Mesenchymal stem cell of adipose (primary cell): ENCODE measurements around the genes NOVA2 and PTGIR.

DNA sequence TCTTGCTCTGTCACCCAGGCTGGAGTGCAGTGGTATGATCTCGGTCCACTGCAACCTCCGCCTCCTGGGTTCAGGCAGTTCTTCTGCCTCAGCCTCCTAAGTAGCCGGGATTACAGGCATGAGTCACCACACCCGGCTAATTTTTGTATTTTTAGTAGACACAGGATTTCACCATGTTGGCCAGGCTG lies 15.8 kb downstream of the VASP start:
- CAGE, long polyA plus RNA, result no peak

DNA sequence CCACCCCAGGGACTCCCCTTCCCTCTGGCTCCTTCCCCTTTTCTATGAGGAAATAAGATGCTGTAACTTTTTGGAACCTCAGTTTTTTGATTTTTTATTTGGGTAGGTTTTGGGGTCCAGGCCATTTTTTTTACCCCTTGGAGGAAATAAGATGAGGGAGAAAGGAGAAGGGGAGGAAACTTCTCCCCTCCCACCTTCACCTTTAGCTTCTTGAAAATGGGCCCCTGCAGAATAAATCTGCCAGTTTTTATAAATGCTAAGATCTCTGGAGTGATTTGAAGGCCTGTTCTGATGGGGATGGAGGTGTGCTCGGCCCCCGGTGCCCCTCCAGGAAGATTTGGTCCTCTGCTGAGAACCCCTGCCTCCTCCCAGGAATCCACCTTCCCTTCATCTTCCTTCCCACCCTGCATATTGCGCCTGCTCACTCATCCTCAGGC lies 19.5 kb downstream of the VASP start:
- CAGE, long polyA plus RNA, result no peak

DNA sequence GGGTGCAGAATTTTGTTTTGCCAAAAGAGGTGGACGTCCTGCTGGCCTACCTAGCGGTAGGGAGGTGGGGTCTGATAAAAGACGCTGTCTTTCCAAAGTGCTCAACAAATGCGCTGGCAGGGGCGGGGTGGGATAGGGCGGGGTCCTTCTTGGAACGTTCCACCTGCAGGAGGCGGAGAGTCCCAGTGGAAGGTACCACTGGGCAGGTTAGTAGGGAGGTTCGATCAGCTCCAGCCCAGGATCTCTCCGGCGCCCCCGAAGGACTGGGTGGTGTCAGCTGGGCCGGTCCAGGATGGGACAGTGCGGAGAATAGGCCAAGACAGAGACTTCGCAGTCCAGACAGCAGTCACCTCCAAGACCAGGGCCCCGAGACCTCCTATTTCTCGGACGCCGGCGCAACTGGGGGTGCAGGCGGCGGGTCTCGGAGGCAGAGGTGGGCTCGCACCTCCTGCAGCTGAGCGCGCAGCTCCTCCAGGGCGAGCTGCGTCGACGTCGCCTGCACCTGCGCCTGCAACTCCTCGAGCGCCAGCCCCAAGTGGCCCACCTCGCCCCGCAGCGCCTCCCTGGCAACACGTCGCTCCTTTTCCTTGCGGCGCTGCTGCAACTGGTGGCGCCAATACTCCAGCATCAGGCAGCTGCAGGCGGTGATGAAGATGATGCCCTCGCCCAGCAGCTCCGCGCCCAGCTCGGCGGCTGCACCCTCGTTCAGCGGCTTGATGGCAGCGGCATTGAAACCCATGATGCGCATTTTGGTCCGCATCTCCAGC lies 21.6 kb downstream of the VASP start:
- CAGE, long polyA plus RNA, result no peak

GRCh38 chr19:45642898-45643413 lies 3.8 kb upstream of the EML2 start:
- CAGE, long polyA plus RNA, result no peak

DNA sequence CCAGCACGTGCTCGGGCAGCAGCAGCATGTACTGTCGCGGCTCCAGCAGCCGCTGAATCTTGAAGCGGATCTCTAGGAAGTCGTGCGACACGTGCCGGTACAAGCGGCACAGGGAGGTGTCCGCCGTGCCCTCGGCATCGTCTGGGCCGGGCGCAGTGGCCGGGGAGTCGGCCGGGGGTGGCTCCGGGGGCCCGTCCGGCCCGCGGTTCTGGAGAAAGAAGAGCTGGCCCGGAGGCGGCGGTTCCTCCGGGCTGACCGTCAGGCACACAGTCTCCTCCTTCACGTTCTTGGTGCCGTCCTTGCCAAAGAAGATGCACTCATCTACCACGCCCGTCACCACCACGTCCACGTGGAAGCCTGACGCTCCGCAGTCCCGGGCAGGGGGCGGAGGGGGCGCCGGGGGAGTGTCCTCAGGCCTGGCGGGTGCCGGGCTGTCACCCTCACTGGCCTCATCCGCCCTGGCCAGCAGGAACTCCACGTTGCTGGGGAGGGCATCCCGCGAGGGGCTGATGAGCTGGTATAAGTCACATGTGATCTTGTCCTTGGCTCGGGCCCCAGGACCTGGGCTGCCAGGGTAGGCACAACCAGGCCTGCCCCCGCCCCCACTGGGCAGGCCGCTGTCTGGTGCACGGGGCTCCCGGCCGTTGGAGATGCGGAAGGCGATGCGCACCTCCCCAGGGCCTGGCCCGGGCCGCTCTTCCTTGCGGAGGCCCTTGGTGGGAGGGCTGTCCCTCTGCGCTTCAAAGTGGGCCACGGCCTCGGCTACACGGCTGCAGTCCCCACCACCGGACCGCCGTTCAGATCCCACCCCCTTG lies 18.4 kb downstream of the FBXO46 start:
- CAGE, long polyA plus RNA, result no peak

GRCh38 chr19:45732814-45733240 lies 412 bp upstream of the MEIOSIN start:
- CAGE, long polyA plus RNA, result no peak

DNA sequence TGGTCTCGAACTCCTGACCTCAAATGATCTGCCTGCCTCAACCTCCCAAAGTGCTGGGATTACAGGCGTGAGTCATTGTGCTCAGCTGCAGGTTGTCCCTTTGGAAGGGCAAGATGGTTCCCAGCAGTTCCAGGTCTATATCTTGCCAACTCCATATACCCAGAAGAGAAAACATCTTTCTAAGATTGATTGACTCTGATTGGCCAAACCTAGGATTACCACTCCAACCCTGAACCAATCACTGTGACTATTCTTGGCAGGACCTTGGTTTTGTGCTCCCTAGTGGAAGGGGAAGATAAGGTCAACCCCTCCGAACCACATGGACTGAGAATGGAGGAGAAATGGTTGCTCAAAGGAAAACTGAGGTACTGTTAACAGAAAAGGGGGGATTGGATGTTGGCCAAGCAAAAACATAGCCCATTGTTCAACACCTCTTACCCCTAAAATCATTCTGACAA lies 6.2 kb downstream of the MEIOSIN start:
- CAGE, long polyA plus RNA, result no peak

DNA sequence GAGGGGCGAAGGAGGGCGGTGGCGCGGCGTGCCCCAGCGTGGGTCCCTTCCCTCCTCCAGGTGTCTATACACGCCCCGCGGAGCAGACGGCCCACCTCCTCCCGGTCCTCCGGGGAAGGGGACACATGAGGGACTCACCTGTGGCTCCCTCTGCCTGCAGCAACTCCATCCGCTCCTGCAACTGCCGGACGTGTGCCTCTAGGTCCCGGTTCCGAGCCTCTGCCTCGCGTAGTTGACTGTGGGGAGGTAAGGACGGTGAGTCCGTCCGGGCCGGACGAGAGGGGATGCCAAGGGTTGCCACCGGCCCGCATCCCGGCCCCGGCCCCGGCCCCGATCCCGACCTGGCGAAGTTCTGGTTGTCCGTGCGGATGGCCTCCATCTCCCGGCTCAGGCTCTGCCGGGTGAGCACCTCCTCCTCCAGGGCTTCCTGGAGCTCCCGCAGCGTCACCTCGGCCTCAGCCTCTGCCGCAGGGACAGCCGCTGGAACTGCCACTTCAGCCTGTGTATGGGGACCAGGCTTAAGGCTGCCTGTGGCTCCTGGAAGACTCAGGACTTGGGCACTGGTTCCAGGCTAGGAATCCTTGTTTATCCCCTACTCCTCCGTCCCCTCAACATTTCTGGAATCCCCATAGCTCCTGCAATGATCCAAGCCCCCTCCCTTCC lies 2.5 kb upstream of the SIX5 start:
- CAGE, long polyA plus RNA, result no peak

DNA sequence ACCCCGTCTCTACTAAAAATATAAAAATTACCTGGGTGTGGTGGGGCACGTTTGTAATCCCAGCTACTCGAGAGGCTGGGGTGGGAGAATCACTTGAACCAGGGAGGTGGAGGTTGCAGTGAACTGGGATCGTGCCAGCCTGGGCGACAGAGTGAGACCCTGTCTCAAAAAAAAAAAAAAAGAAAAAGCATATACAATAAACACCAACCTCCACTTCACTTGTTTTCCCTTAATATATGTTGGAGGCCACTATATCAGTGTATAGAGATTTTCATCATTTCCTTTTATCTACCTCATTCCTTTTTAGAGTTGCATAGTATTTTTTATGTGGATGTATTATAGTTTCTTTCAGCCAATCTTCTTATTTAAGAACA lies 1.1 kb downstream of the SYMPK start:
- CAGE, long polyA plus RNA, result no peak

GRCh38 chr19:45971123-45971859 lies 2.4 kb downstream of the NOVA2 start:
- CAGE, long polyA plus RNA, result no peak

DNA sequence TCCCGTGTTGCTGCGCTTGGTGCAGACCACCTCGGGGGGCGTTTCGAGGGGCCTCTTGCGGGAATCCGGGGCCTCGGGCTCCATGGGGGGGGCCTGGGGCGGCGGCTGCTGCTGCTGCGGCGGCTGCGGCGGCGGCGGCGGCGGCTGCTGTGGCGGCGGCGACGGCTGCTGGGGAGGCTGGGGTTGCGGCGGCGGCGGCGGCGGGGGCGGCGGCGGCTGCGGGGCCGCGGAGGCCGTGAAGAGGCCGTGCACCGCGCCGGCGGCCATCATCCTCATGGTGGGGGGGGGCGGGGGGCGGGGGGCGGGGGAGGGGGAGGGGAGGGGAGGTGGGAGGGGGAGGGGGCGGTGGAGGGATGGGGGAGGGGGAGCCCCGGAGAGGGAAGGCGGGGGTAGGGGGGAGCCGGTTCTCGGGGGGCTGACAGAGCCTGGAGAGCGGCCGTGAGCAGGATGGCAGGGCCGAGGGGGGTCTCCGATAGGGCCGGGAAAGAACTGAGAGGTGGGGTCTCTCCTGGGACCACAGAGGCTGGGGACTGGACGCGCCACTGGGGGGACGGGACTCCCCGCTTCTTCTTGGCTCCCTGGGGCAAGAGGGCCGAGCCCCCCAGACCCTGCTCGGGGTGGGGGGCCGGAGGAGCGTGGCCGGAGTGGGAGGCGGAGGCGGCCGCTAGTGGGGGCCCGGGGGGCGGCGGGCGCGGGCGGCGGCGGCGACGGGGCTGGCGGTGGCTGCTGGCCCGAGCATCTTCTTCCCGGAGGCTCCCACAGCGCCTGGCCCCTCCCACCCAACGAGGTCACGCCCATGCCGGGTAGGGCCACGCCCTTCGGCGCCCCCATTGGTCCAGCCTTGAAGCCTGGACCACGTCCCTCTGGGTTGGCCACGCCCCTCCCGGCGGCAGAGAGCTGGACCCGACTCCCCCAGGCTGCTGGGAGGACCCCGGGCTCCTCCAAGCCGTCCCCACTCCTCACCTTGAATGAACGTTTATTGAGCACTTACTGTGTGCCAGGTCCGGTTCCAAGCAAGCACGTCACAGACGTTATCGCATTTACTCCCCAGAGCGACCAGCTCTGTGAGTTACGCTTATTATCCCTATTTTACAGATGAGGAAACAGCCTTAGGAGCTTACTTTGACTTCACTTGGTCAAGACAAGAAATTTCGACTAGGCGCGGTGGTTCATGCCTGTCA lies at the start of gene NOVA2:
TSS of gene NOVA2 (minus strand) at position 598 of the 1,181 bp plus-strand sequence.
- CAGE, long polyA plus RNA, result no peak

DNA sequence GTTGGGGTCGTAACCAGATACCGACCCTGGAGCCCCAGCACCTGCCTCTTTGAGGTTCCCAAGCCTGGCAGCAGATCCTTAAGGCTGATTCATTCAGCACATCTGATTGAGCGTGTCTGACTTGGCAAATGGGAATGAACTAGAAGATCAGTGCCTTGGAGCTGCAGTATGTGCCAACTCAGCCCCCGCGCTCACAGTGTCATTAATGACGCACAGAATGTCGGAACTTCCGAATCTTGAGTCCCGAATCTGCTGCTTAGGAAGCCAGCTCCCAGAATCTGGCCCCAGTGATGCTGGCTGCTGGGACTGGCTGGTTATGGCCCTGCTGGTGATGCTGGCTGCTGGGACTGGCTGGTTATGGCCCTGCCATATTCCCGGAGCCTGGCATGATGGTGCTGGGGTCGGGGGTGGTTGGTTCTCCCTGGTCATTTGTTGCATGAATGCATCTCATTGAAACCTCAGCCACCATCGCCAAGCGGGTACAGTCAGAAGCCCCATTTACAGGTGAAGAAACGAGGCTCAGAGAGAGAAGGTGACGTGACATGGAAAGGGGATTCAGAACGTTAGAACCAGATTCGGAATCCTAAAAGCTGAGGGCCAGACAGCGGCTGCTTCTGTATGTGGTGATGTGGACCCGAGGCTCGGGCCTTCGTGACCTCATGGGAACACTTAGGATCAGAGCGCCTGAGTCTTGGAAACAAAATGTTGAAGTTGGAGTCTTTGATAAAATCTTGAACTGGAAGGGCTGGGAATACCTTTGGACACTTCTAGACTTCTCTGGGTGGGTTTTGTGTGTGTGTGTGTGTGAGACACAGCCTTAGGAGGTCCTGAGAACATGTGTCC lies 2.1 kb downstream of the PGLYRP1 start:
- CAGE, long polyA plus RNA, result no peak

GRCh38 chr19:46079066-46079265 lies 38.2 kb upstream of the IGFL4 start:
- CAGE, long polyA plus RNA, result no peak

DNA sequence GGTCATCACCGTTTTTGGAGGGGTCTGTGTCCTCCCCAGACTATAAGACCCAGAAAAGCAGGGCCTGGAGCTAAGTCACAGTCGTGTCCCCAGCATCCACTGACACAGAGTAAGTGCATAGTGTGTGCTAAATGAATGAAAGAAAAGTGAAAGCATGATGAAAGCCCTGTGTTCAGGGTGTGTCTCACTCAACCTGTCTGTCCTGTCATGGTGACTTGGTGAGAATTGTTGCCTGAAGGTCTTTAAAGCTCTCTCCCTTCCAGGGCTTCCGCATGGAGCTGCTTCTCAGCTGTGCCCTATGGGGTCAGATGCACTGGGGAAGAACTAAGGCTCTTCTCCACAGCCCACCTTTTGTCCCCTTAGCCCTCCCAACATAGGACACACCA lies 20.5 kb upstream of the IGFL1 start:
- CAGE, long polyA plus RNA, result no peak

DNA sequence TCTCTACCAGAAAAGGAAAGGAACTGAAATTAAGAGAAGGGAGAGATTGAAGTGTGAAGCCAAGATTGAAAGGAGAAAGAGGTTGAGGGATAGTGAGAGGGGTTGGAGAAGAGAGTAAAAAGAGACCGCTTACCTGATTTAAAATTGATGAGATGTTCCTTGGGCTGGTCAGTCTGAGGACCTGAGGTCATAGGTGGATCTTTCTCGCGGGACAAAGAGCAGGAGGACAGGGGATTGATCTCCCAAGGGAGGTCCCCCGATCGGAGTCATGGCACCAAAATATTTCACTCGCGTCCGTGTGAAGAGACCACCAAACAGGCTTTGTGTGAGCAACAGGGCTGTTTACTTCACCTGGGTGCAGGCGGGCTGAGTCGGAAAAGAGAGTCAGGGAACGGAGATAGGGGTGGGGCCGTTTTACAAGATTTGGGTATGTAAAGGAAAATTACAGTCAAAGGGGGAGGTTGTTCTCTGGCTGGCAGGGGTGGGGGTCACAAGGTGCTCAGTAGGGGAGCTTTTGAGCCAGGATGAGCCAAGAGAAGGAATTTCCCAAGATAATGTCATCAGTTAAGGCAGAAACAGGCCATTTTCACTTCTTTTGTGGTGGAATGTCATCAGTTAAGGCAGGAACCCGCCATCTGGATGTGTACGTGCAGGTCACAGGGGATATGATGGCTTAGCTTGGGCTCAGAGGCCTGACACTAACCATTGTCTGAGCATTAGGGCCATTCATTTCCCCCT lies 18.5 kb upstream of the HIF3A start:
- CAGE, long polyA plus RNA, result no peak

GRCh38 chr19:46487781-46488336 lies 7.8 kb downstream of the PNMA8B start:
- CAGE, long polyA plus RNA, result no peak

GRCh38 chr19:46546475-46546896 lies 50.8 kb upstream of the PNMA8B start:
- CAGE, long polyA plus RNA, result no peak

DNA sequence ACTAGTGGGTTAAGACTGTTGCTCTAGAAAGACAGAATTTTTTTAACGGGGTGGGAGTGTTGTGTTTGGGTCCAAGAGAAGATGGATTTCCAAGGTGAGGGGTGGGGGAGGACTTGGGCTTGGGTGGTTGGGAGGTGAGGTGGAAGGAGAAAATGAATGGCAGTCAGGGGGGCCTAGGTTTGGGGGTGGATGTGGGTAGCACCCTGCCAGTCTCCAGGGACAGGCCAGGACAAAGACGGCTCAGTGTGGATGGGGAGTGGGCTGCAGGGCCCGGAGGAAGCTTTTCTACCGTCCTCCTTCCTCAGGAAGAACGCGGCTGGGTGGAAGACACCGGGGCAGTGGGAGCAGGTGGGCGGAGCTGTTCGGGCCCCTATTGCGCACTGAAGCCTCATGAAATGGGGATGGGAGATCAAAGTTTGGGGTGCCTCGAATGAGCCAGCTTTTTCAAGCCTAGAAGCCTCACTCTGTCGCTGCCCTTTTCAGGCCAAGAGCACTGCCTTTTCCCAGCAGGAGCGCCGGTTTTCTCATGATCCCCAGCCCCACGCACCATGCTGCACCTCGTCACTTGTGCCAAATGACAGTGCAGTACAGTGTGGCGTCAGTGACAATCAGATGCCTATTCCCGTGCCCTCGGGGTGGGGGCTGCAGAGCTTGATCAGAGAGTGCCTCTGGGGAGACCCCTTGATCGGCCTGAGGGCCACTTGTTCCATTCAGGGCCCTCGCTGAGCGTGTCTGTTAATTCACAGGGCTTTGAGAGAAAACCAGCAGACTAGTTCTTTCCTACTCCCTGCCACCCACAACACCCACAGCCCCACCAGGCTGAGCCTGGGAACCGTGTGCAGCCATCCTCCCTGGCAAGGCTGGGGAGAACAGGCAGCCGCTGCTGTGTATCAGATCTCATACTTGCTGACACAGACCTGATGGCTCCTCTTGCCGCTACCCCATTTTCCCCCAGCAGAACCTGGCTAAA lies 1.4 kb downstream of the CALM3 start:
- CAGE, long polyA plus RNA, result no peak

- CAGE, long polyA plus RNA, result no peak
Measured at GRCh38 chr19:46620237-46621564, 4.2 kb downstream of the PTGIR start.

- CAGE, long polyA plus RNA, result no peak
Measured at GRCh38 chr19:46624845-46625918, at the start of gene PTGIR. Gene PTGIR, minus strand, starts transcription at chr19:46625089.